HT-29 (cell line): ENCODE data around the genes CEP83 and USP44.

- RAMPAGE, long total RNA, result no peak
Observed at GRCh38 chr12:94244313-94244551, 95.9 kb downstream of the PLXNC1 start.

DNA sequence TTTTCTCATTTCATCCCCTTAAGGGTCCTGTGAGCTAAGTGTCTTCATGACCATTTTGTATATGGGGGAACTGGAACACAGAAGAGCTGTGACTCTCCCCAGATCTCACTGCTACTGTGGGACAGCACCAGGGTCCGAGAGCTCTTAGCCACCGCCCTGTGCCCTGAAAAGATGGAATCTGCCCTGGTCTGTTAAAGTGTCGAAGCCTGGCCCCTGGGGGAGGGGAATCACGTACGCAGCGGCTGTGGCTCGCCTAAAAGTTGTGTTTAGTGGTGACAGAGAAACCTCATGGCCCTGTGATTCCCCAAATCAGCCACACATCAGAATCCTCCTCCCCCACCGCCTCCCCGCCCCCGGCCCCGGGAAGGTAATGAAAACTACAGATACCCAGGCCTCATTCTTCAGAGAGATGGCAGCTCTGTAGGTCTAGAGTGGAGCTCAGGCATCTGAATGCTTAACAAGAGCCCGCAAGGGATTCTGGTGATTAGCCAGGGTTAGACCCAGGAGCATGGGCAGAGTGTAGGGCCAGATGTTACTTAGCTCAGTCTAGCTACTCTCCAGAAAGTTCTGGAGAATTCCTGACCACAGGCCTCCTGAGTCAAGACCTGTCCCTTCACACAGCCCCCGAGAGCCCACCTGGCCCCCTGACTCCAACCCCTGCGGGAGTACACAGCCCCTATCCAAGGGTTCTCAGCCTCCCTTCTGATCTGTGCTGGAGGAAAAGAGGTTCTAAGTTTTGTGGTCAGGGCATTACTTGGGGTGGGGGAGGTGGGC is 114.7 kb downstream of the PLXNC1 start:
- RAMPAGE, long total RNA, result no peak

GRCh38 chr12:94459234-94460160 is at the start of gene CEP83:
CEP83 (minus strand) TSS chr12:94459867.
- RAMPAGE, long total RNA, result no peak

DNA sequence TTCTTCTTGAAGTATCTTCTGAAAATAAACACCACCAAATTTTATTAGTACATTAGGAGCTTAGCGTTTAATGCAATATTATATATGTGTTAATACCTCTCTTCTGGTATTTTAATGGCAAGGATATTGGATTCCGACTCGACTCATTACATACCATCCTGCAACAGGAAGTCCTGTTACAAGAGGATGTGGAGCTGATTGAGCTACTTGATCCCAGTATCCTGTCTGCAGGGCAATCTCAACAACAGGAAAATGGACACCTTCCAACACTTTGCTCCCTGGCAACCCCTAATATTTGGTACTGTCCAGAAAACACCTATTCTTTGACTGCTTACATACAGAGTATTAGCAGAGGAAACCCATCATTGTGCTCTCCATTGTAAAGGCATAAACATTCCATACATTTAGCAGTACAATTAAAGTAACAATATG is 45.2 kb downstream of the VEZT start:
- RAMPAGE, long total RNA, result no peak

GRCh38 chr12:95383815-95384456 is 90.0 kb upstream of the METAP2 start:
- RAMPAGE, long total RNA, result no peak

GRCh38 chr12:95454756-95455165 is 19.2 kb upstream of the METAP2 start:
- RAMPAGE, long total RNA, result no peak

GRCh38 chr12:95551084-95552050 is at the start of gene USP44:
USP44 (minus strand) TSS chr12:95551476.
- RAMPAGE, long total RNA, result no peak

GRCh38 chr12:95636842-95637466 is 85.7 kb upstream of the USP44 start:
- RAMPAGE, long total RNA, result no peak

GRCh38 chr12:95739447-95740460 is 50.8 kb downstream of the NTN4 start:
- RAMPAGE, long total RNA, result no peak

DNA sequence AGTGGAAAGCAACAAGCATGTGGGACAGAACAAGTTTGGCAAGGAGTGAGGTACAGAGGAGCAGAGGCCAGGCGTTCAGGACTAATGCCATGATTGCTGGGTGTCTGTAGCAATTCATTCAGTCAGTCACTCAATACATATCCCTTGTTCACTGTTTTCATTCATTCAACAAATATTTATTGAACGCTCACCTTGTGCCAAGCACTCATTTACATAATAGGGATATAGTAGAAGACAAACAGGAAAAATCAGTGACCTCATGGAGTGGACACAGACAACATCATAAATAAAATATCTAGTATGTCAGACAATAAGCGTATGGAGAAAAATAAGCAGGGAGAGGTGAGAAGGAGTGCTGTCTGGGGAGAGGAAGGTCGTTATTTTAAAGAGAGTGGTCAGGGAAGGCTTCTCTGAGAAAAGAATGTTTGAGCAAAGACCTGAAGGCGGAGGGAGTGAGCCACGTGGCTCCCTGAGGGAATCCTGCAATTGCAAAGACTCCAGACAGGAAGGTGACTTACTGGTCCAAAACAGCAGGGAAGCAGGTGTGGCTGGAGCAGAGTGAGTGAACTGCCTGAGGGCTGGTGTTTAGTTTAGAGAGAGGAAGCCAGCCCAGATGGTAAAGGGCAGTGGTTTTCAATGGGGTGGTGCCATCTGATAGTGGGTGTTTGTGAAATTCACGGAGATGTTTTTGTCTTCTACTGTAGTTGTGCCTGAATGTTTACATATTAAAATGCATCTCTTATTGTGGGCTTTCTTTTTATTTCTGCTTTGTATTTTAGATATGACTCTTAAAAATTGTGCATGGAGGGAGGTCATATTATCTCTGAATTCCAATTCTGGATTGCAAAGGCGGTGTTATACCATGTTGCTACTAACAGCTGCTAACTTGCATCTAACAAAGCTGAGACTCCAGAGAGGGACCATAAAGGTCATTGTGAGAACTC is 58.8 kb upstream of the LTA4H start:
- RAMPAGE, long total RNA, result no peak

- RAMPAGE, long total RNA, result no peak
Observed at GRCh38 chr12:96104401-96104933, 69.1 kb upstream of the LTA4H start.

- RAMPAGE, long total RNA, result no peak
Observed at GRCh38 chr12:96223357-96224230, 29.4 kb downstream of the ELK3 start.

GRCh38 chr12:96267818-96268580 is 73.8 kb downstream of the ELK3 start:
- RAMPAGE, long total RNA, result no peak

DNA sequence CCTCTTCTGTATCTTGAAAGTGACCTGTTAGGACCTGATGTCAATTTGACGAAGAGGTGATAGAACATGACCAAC is 1.6 kb downstream of the CDK17 start:
- RAMPAGE, long total RNA, result no peak

DNA sequence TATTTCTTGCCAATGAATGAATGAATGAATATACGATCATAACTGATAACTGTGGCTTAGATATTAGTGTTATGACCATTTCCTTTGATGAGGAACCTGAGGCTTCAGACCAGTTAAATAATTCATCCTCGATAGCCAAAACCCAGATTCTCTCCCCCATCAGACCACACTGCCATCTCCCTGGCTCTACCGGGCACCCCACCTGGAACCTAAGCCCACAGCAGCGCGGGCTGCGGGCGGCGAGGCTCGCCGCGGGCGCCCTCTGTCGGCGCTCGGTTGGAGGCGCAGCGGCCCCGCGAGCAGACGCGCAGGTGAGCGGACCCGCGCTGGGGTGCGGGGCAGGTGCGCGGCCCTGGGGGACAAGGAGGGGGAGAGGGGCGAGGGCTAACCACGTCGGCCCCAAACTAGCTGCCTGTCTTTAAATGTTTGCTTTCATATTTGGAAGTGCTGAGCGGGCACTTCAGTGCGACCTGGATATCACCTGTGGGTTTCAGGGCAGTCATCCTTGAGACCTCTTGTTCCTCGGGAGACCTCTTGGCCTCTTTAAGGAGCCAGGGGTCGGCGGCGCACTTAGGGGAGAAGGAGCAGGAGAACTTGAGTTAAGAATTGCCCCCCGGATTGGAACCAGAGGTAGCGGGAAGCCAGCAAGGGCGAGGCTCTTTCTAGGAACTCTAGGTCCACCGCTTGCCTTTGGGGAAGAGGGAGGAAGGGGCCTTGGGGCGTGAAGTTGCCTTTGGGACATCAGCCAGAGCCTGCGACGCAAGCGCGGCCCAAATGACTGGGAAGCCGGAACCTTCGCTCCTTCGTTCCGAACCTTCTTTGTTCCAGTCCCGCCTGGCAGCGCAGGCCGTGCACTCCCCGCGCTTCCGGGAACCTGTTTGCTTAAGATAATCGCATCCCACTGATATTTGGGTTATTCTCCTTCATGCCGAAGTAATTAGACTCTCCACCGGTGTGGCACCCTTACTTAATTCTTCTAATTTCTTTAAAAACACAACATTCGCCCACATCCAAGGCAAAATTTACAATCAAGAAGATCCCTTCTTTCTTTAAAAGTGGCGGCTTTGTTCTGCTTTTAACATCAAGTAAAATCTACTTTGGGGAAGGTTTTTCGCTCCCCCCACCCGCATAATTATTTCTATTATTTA is 78.7 kb downstream of the NEDD1 start:
- RAMPAGE, long total RNA, result no peak

DNA sequence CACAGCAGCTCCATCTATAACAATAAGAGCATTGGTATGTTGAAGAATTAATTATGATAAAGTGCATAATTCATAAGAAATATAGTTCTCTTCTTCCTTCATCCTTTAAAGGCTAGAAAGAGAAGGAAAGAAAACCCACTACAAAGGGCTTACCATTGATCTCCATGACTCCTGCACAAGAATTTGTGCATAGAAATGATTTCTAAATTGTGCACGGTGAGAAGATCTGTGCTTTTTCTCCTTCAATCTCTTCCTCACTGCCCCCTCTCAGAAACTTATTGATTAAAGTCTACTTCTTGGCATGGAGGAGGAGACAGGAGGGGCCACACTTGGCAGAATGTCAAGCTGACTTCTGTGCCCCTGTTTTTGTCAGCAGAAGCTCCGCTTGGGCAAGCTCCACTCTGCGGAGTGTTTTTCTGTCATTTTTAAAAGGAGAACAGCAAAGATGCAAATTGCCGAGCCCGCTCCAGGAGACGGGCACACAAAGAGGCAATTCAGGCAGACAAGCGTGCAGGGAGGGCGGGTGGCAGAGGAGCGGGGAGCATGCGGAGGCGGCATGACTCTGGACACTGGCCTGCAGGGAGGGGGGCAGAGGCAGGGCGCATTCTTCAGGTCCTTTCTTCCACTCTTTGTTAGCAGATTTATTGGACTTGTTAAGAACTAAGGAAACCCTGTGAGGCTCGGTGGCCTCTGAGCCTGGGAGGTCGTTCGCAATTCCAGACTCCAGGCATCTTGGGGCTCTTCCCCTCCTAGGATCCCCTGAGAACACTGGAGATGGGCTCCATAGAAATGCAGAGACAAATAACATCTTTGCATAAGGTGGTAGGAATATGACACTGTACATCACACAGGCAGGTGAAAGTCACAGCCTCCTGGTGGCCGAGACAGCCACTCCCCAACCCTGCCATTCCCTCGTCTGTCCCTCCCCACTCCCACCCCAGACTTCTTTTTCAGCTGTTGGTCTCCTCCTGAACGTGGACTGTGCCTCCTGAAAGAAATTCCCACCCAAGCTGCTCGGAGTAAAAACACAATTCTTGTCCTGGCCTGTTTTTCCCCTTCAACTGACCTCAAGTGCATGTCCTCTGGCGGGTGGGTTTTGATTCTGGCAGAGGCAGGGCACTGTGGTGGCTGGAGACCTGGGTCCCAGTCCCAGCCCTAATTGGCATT is 368.3 kb downstream of the NEDD1 start:
- RAMPAGE, long total RNA, result no peak

- RAMPAGE, long total RNA, result no peak
Observed at GRCh38 chr12:98464050-98464781, 51.2 kb upstream of the TMPO start.

- RAMPAGE, long total RNA, result no peak
Observed at GRCh38 chr12:98514021-98514267, 1.4 kb upstream of the TMPO start.

GRCh38 chr12:98592718-98593163 is 745 bp upstream of the SLC25A3 start:
- RAMPAGE, long total RNA, result no peak

DNA sequence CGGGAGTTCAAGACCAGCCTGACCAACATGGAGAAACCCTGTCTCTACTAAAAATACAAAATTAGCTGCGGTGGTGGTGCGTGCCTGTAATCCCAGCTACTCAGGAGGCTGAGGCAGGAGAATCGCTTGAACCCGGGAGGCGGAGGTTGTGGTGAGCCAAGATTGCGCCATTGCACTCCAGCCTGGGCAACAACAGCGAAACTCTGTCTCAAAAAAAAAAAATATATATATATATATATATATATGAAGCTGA is 10.5 kb downstream of the SLC25A3 start:
- RAMPAGE, long total RNA, result no peak